Peyer's patch (tissue), 4 donors: ENCODE measurements around the genes MAS1L, OR2I1P and GABBR1.

- PRO-cap: no peak
- RAMPAGE, long total RNA, 4 experiments: no peak in any of the 4 experiments
Measured at GRCh38 chr6:28589059-28589628, 2.0 kb upstream of the SCAND3 start.

DNA sequence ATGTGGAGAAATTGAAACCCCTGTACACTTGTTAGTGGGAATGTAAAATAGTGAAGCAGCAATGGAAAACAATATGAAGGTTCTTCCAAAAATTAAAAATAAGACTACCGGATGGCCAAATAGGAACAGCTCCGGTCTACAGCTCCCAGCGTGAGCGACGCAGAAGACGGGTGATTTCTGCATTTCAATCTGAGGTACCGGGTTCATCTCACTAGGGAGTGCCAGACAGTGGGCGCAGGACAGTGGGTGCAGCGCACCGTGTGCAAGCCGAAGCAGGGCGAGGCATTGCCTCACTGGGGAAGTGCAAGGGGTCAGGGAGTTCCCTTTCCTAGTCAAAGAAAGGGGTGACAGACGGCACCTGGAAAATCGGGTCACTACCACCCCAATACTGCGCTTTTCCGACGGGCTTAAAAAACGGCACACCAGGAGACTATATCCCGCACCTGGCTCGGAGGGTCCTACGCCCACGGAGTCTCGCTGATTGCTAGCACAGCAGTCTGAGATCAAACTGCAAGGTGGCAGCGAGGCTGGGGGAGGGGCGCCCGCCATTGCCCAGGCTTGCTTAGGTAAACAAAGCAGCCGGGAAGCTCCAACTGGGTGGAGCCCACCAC is 34.1 kb upstream of the SCAND3 start:
- PRO-cap: no peak
- RAMPAGE, long total RNA, 4 experiments: no peak in any of the 4 experiments

GRCh38 chr6:28674166-28674723 is 87.1 kb upstream of the SCAND3 start:
- PRO-cap: no peak
- RAMPAGE, long total RNA, 4 experiments: no peak in any of the 4 experiments

DNA sequence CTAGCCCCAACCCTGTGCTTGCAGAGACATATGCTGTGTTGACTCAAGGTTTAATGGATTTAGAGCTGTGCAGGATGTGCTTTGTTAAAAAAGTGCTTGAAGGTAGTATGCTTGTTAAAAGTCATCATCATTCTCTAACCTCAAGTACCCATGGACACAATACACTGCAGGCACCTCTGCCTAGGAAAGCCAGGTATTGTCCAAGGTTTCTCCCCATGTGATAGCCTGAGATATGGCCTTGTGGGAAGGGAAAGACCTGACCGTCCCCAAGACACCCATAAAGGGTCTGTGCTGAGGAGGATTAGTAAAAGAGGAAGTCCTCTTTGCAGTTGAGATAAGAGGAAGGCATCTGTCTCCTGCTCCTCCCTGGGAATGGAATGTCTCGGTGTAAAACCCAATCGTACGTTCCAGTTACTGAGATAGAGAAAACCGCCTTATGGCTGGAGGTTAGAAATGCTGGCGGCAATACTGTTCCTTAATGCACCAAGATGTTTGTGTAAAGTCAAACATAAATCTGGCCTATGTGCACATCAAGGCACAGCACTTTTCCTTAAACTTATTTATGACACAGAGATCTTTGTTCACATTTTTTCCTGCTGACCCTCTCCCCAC is 100.5 kb upstream of the SCAND3 start:
- PRO-cap: no peak
- RAMPAGE, long total RNA, 4 experiments: no peak in any of the 4 experiments

DNA sequence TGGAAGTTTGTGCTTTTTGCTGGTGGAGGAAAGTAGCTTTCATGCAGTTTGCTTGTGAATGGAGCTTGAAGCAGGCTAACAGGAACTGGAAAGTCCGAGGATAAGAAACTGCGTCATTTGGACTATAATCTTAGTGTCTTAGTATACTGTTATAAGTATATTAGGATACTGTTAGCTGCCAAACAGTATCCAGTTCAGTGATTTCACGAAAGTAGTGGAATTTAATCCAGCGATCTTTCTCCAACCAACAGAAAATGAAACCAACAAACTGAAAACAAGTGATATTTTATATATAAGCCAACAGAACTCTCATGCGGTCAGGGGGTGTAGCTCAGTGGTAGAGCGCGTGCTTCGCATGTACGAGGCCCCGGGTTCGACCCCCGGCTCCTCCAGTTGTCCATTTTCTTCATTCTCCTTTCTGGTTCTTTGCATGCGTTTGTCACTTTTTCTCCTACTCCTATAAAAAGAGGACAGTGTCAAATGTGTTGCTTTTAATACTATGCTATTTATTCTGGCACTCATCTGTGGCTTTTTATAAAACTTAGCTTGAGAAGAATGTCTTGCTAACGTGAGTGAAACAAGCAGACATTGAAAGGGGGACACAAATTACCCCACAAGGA is 142.0 kb upstream of the SCAND3 start:
- PRO-cap: no peak
- RAMPAGE, long total RNA, 4 experiments: no peak in any of the 4 experiments

DNA sequence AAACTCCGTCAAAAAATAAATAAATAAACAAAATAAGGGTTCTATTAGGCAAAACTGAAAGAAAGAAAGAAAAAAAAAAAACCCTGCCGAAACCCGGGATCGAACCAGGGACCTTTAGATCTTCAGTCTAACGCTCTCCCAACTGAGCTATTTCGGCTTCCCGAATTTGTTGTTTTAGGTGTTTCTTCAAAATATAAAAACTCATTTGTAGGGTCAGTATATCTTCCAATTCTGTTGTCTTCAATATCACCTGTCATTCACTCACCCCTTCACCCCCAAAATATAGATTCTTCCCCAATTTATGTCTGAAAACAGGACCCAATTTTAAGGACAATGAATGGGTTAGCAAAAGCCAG is 133.2 kb downstream of the TRIM27 start:
- PRO-cap: no peak
- RAMPAGE, long total RNA, 4 experiments: no peak in any of the 4 experiments

GRCh38 chr6:28906175-28907255 is 17.3 kb downstream of the TRIM27 start:
- PRO-cap: no peak
- RAMPAGE, long total RNA, 4 experiments: no peak in any of the 4 experiments

- PRO-cap: no peak
- RAMPAGE, long total RNA, 4 experiments: no peak in any of the 4 experiments
Measured at GRCh38 chr6:28977125-28978123, 27.7 kb downstream of the ZNF311 start.

GRCh38 chr6:28988409-28989335 is 16.4 kb downstream of the ZNF311 start:
- PRO-cap: no peak
- RAMPAGE, long total RNA, 4 experiments: no peak in any of the 4 experiments

DNA sequence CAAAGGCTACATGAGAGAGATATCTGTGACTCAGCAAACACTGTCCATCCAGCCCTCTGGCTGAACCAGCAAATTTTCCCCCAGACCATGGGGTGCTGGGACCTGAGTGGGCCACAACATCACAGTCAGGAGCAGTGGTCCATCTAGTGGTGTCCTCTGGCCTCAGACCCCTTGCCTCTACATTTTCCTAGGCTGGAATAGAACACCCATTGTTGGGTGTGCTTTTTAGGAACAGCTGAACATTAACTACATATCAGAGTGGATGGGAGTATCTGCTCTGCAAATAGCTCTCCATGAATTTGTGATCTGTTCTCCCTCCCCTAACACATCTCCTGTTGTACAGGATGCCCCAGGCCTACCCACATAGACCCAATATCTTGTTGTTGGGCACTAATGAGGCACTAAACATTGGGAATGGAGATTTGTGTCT is at the start of gene MAS1L:
Gene MAS1L, minus strand, starts transcription at position 143 of the 430 bp plus-strand sequence.
- PRO-cap: no peak
- RAMPAGE, long total RNA, 4 experiments: no peak in any of the 4 experiments

DNA sequence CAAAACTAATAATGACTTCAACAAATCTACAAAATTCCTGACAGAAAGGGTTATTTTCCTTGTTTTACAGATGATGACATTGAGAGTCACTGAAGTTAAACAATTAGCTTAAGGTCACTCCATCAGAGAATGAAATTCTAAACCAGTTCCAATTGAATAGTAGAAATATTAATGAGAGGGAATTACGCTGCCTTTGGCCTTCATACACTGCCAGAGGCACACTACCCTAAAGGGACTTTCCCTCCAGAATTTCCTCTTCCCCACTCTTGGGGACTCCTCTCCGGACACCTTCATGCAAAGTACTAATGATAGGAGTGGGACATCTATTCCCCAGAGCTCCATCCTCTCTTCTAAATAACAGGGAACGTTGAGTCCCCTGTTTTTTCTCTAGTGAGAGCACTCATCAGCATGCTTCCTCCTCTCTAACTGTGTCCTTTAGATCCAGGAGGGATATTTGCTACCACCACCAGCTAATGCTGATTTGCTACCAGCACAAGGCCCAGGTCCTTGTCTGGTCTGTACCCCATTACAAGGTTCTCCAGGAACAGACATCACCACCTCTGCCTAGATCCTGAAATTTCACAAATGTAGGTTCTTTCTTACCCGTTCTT is at the start of gene OR2I1P:
Gene OR2I1P, plus strand, starts transcription at position 394 of the 611 bp plus-strand sequence.
- PRO-cap: no peak
- RAMPAGE, long total RNA, 4 experiments: no peak in any of the 4 experiments

- PRO-cap: bidirectional peak, plus-strand start at chr6:29553771, minus-strand start at chr6:29553660
- RAMPAGE, long total RNA, 4 experiments: no peak in any of the 4 experiments
Measured at GRCh38 chr6:29553107-29554084, 3.2 kb downstream of the OR2I1P start.

GRCh38 chr6:29627340-29627943 is 5.5 kb downstream of the GABBR1 start:
- PRO-cap: no peak
- RAMPAGE, long total RNA, 4 experiments: start-site peak on the minus strand in 2 of 4 experiments, at chr6:29627497-29627676 at its widest, 6 to 9 reads per replicate

DNA sequence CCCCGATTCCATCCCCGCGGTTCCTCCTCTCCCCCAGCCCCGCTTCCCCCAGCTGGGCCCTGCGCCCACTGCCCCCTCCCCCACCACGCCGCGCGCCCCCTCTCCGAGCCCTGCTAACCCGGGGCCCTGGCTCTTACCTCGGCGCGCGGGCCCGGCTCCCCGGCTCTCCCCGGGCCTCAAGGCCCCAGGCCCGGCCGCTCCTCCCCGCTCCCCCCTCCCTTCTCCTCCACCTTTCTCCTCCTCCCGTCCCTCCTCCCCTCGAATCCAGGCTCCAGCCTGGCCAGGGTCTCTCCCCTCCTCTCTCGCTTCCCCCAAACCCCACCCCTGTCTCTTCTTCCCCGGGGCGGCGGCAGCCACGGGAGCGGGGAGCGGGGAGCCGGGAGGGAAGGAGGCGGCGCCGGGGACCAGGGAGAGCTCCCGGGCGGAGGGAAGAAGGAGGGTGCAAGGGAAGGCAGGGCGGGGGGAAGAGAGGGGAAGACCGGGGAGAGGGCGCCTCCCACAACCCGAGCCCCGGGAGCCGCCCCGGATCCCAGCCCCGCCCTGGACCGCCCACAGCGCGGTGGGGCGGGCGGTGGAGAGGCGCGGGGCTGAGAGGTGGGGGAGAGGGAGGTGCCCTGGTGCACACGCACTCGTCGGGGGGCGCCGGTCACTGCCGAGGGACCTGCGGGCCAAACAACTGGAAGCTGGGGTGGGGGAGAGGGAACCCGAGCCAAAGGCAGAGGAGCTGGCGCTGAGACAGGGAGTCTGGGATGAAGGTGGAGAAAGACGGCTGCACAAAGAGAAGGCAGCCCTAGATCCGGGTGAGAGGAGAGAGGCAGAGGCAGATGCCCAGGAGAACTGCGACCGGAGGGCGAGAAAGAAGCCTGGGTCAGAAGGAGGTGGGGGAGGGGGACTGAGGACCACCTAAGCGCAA is at the start of gene GABBR1:
Gene GABBR1, minus strand, starts transcription at position 471 of the 913 bp plus-strand sequence.
- PRO-cap: bidirectional peak, plus-strand start at position 592 of the sequence, minus-strand start at position 188 of the sequence
- RAMPAGE, long total RNA, 4 experiments: start-site peak on the minus strand in 4 of 4 experiments, centred at positions 192 to 425 of the sequence, 9 to 50 reads per replicate

DNA sequence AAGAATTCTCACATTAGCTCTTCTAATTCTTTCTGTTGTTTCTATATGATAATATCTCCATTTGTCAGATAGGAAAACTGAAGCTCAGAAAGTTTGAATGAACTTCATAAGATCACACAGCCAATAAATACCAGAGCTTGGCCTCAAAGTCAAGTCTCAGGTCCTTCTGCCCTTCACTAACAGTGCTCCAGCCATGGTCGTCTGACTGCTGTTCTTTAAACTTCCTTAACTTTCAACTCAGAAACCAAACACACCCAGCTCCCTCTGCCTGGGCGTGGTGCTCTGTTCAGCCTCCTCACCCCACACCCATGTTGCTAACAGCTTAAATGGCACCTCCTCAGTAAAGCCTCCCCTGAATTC is 8.7 kb upstream of the GABBR1 start:
- PRO-cap: unidirectional peak, minus-strand start at position 203 of the sequence
- RAMPAGE, long total RNA, 4 experiments: no peak in any of the 4 experiments

DNA sequence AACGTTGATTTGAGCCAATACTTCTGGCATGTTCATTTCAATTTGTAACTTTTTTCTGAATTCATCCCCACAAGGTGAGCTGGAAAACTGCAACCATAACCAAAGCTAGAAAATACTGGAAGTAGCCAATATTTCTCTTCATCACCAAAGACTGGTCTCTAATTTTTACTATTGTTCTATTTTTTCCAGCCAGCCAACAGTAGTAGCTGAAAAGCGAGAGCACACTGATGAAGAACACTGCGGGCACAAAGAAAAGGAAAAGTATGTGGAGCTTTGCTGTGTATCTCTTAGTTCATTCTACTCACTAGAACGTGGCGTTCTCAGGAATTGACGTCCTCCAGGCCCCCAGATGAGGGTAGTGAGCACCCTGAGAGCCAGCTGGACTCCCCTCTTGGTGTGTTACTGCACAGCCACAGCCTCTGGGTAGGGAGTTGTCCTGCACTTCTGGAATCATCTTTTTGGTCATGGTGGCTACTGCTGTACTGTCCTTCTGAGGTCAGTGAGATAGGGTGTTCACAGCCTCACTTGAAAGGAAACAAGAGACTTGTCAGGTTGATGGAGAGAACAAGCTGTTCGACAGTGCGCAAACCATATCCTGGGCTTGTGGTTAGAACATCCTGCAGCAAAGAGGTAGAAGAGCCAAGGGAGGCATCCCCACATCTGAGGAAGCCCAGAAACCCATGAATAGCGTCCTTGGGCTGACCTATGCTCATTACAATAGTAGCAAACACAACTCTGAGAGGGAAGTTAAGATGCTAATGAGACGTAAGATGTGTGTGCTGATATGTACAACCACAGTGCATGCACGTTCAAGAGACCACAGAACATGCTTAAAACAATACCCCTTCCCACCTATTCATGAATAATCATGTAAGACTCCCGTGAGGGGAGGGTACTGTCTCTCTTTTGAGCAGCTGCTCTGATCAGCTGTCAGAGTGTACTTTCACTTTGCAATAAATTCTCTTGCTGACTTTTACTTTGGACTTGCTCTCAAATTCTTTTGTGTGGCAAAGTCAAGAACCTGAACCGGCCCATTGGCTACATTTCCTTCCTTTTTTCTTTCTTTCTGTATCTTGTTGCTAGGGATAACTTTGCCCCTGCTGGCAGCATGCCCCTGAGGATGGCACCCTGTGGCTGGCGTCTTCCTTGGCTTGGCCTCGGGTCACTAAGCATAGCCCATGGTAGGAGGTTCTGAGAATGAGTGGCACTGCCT is 14.6 kb upstream of the HLA-F start:
- PRO-cap: no peak
- RAMPAGE, long total RNA, 4 experiments: no peak in any of the 4 experiments

- PRO-cap: unidirectional peak, plus-strand start at chr6:29791998; bidirectional peak, plus-strand start at chr6:29792508, minus-strand start at chr6:29792513
- RAMPAGE, long total RNA, 4 experiments: no peak in any of the 4 experiments
Measured at GRCh38 chr6:29791553-29792767, 35.7 kb upstream of the HLA-G start.

- PRO-cap: no peak
- RAMPAGE, long total RNA, 4 experiments: no peak in any of the 4 experiments
Measured at GRCh38 chr6:30007076-30007659, 53.9 kb upstream of the POLR1H start.

- PRO-cap: bidirectional peak, plus-strand start at chr6:30155424, minus-strand start at chr6:30155281
- RAMPAGE, long total RNA, 4 experiments: no peak in any of the 4 experiments
Measured at GRCh38 chr6:30155129-30155548, 5.9 kb downstream of the TRIM10 start.

DNA sequence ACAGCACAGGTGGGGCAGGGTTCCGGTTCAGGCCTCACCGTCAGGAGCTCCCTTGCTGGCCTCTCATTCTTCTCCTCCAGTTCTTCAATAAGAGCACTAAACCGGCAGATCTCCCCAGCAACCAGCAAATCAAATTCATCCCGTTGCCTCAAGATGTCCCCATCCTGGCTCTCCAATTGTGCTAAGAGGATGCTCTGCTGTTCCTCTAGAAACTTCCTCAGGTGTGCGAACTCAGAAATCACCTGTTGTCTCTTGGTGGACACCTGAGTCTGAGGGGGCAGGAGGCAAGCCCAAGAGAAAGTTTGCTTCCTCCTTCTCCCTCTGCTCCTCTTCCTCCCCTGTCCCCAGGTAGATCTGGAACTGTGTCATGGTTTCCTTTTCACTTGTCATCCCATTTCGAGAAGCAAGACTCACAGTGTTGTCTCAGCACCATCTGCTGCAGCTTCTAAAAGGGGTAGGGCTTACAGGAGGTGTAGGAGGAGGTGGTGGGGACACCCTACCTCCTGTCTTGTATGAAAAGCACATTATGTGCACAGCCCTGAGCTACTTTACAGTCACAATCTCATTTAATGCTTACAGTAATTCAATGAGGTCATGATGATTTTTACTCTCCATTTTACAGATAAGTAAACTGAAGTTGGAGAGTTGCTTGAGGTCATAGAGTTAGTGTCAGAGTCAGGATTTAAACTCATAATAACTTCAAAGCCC is 2.5 kb downstream of the TRIM10 start:
- PRO-cap: unidirectional peak, minus-strand start at position 447 of the sequence
- RAMPAGE, long total RNA, 4 experiments: no peak in any of the 4 experiments